ENCODE measurements around a stretch of chr10.

DNA sequence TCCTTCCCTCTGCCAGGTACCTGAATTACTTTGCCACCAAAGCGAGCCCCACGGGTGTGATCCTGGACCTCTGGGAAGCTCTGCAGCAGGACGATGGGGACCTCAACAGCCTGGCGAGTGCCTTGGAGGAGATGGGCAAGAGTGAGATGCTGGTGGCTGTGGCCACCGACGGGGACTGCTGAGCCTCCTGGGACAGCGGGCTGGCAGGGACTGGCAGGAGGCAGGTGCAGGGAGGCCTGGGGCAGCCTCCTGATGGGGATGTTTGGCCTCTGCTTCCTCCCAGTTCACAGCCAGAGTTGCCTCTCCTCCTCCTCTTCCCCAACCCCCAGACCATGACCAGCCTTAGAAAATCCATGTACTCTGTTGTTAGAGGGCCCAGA lies 20.0 kb upstream of the SLC29A3 start:
- RRBS, 2 experiments, result no CpG with 5 or more reads among the region's 7 CpGs

DNA sequence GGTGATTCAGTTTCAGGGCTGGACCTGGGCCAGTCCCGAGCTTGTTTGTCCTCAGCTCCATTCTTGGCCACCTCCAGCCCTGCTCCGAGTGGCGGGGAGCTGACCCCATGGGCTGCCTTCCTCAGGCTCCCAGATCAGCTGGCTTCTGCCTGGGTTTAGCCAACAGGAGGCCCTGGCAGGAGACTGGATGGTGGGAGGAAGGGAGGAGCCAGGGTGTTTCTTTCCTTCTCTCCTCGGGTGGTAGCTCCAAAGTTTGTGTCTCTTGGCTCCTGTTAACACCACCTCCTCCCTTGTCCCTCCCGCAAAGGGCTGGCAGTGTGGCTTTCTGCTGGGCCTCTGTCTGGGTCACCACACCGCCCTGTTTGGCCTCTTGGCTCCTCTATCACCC lies 75.3 kb downstream of the CDH23 start:
- RRBS, 2 experiments, result no CpG with 5 or more reads among the region's 6 CpGs

GRCh38 chr10:71596648-71597398 lies 122.8 kb downstream of the C10orf105 start:
- RRBS, 2 experiments, result 61% methylated on average over 3 of the region's 13 CpGs; no CpG with 5 or more reads in 1 of the 2 experiments

GRCh38 chr10:71621611-71622944 lies 97.5 kb downstream of the C10orf105 start:
- RRBS, 2 experiments, result no CpG with 5 or more reads among the region's 24 CpGs

DNA sequence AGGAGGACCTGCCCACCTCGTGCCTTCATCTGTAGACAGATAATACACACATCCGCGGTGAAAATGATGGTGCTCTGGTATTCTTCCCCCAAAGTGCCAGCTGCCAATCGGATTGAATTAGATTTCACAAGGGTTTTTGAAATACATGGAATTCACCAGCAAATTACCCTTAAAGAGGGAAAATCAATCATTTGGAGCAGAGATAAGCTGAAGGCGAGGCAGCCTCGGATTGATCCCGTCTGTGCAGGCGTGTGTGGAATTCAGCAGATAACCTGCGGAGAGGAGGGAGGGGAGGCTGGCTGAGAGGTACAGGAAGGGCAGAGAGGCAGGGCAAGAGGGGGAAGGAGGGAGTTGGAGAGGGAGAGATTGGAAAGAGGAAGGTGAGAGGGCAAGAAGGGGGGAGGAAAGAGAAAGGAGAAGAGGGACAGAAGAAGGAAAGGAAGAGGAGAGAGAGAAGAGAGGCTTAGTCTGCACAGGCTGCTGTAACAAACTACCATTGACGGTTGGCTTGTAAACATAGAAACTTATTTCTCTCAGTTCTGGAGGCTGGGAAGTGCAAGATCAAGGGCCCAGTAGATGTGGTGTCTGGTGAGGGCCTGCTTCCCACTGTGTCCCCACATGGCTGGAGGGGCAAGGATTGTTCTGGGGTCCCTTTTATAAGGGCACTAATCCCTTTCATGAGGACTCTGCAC lies 84.1 kb downstream of the C10orf105 start:
- RRBS, 2 experiments, result no CpG with 5 or more reads among the region's 10 CpGs

DNA sequence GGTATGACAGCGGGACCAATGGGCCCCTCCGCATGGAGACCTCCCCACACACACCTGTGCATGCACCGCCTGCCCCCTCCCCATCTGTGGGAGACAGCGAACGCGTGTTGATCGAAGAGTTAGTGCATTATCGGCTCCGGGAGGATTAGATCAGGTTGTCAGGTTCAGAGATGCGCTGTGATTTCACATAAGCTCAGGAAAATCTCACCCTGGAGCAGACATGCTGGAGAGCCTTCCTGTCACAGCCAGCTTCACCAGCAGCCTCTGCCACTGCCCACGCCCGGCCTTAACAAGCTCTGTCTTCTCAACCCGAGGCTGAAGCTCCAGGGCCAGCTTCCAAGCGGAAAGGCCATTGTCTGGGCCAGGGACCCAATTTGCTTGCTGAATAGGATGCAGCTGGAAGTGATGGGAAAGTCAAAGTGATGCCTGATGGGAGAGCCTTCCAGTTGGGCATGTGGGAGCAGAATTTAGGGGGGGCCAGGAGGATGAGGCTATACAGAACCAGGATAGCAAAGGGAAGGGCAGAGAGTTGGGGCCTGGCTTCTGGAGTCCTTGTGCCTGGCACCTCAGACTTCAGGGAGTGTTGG lies 36.3 kb downstream of the C10orf105 start:
- RRBS, 2 experiments, result no CpG with 5 or more reads among the region's 14 CpGs

GRCh38 chr10:71709105-71709481 lies 10.5 kb downstream of the C10orf105 start:
- RRBS, 2 experiments, result 34 to 46% methylated on average over 5 of the region's 11 CpGs

DNA sequence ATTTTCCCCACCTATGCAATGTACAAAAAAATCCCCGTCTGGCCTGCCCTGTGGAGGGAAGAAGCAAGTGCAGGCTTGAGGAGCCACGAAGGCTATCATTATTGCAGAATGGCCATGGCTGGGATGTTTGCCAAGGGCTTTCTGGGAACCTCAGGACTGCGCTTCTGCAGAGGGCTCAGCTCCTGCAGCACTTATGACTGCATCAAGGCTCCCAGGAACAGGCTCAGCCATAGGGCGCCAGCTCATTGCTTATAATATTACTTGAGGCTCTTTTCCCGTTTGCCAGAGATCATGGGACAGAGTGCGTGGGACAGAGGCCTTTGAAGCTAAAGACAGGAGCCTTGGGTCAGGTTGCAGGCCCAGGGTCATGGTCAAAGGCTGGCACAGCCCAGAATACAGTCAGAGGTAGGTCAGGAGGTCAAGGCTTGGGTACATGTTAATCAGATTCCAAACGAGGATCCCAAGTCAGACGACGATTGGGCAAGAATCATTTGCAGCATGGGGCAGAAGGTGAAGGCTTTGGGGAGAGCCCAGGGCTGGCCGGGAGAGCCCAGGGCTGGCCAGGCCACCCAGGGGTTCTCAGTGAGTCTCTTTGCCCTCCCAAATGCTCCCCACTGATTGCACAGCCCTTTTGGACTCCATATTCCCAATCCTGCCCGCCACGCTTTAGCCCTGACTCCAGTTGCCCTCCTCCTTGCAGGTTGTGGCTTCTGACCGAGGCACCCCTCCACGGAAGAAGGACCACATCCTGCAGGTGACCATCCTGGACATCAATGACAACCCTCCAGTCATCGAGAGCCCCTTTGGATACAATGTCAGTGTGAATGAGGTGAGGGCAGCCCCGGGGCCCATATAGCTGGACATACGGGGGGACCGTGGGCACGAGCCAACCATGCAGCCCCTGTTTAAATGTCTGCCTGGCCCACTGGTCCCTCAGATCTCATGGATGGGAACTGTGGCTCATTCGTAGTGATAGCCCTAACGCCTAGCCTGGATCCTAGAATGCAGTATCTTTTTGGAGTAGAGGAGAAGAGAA lies 20.9 kb upstream of the C10orf105 start:
- RRBS, 2 experiments, result no CpG with 5 or more reads among the region's 21 CpGs

GRCh38 chr10:71748516-71749516 lies 24.5 kb downstream of the VSIR start:
- RRBS, 2 experiments, result no CpG with 5 or more reads among the region's 21 CpGs

- RRBS, 2 experiments, result 5 to 26% methylated on average over 3 of the region's 12 CpGs
Measured at GRCh38 chr10:71767545-71768271, 5.6 kb downstream of the VSIR start.

- RRBS, 2 experiments, result no CpG with 5 or more reads among the region's 6 CpGs
Measured at GRCh38 chr10:71772847-71773308, 442 bp downstream of the VSIR start.

DNA sequence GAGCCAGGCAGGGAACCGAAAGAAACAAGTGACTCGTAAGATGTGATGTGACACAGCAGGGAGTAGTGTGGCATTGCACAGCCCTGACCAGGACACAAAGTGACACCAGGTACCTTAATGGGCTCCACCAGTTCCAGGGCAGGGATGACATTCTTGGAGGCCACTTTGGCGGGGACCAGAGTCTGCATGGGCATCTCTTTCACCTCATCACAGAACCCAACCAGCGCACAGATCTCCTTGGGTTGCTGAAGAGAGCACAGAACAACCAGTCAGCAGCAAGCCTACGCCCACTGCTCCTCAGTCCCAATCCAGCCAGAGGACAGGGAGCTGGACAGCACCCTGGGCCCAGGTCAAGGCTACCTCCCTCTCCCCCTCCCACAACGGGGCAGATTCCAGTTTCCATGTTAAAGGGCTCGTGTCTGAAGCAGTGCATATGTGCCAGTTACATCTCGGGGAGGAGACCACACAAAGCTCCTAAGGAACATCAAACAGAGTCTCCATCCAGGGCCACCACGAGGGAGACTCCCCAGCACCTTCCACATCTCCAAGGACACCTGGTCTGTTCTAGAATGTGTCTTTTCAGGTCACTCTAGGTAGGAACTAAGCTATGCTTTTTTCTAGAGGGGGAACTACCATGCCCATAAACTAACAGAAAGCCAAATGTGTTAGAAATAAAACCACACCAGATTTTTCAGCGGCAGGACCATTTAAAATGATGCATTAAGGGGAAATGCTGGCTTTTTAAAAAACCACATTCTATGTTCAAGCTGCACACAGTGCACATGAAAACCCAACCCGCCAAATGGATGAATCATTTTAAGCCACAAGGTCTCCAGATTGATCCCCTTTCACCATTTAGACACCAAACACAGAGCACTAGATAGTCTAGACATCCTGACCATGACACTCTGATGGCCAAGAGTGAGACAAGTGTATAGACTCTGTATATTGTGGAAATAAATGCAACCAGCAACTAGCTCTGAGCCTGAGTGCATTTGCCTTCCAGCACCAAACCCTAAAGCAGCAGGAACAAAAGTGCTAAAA lies 29.0 kb downstream of the PSAP start:
- RRBS, 2 experiments, result no CpG with 5 or more reads among the region's 11 CpGs

DNA sequence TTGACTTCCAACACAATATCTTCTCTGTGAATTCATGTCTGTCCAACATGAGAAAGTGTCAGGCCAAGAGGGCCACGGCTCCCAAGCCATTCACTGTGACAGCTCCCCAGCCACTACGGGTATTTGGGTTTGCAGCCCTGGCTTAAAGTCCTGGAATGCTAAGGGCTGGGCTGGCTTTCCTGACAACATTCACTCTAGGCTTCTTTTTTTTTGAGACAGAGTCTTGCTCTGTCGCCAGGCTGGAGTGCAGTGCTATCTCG lies 53.3 kb downstream of the CHST3 start:
- RRBS, 2 experiments, result no CpG with 5 or more reads among the region's 4 CpGs

GRCh38 chr10:72070156-72070614 lies 18.2 kb downstream of the SPOCK2 start:
- RRBS, 2 experiments, result no CpG with 5 or more reads among the region's 4 CpGs

DNA sequence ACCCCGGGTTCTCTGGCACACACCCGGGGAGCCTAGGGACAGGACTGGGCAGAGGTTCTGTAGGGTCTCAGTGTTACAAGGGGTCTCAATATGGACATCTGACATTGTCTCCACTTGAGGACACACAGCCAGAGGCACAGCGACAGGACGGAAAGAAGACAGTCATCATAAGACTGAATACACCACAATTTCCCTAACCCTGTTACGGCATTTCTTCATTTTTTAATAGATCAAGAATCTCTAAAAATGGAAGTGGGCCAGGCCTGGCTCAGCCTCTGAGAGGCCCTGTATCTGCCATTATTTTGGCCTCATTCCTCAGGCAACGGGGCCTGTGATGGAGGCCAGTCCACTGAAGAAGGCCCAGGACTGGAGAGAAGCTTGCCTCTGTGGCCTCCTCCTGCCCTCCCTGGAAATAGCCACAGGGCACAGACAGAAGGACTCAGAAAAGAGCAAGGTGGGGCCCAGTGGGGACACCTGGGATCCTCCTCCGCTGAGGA lies 8.3 kb downstream of the SPOCK2 start:
- RRBS, 2 experiments, result no CpG with 5 or more reads among the region's 7 CpGs

- RRBS, 2 experiments, result no CpG with 5 or more reads among the region's 4 CpGs
Measured at GRCh38 chr10:72095928-72096662, 7.7 kb upstream of the SPOCK2 start.

DNA sequence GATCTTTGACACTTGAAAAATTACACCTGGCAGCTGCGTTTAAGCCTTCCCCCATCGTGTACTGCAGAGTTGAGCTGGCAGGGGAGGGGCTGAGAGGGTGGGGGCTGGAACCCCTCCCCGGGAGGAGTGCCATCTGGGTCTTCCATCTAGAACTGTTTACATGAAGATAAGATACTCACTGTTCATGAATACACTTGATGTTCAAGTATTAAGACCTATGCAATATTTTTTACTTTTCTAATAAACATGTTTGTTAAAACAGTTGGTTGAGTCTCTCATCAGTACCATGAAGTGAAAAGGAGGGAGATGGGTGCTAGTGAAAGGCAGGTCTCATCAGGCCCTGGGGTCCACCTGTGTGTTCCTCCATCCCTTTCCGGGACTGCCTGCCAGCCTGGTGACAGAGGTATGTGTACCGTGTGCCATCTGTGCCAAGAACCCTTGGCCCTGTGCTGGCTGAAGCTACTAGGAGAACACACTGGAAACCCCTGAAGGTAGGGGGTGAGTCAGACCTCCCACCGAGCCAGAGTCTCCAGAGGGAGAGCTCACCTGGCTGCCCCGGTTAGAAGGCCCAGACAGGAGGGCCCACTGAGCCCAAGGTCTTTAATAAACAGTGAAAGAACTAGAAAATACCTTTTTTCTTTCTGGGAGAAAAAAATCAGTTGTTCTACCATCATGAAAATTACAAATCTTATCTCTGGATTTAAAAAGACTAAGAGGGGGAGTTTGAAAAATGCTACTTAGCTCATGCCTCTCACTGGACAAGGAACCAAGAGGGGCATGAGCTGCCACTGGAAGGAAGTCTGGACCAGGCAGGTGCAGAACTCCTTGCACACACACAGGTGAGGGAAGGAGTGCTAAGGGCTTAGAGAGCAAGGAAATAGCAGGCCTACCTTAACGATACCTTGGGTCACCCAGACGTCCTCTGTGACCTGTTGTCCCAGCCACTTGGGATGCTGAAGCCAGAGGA lies 2.3 kb downstream of the DDIT4 start:
- RRBS, 2 experiments, result no CpG with 5 or more reads among the region's 9 CpGs

- RRBS, 2 experiments, result no CpG with 5 or more reads among the region's 2 CpGs
Measured at GRCh38 chr10:72290977-72291328, 17.2 kb downstream of the DDIT4 start.

DNA sequence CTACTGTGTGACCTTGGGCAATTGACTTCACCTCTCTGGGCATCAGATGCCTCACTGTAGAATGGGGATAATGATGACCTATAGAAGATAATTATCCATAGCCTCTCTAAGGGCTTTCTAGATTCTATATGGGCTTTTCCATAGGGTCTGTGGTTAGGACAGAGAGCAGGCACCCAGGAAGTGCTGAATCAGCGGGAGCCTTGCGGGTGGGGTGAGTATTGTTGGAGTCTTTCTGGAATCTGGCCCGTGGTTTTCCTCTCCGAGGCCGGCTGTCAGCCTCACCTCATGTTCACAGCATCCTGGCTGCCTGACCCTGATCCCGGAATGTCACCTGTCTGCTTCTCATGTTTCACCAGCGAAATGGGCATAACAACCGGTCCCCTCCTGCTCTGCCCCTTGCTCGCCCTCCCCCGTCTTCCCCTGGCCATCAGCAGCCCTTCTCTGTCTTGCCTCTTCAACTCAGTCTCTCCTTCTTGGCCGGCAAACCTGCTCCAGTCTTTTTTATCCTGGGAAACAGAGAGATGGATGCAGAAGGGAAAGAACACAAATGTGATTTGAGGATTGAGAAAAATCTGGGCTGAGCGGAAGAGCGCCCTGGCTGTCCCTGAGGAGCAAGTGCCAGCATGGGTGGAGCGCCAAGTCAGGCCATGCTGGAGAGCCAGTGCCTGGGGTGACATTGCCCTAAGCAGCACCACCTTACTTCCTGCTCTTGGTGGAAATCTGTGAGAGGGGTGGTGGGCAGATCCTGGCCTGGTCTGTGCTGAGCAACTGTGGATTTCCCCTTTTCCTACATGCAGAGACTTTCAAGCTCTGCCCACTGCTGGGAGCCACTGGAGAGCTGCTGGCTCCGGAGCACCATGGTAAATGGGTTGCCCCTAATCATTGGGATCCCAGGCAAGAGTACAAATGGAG lies 36.7 kb downstream of the DDIT4 start:
- RRBS, 2 experiments, result 33 to 41% methylated on average over 3 to 5 of the region's 15 CpGs

DNA sequence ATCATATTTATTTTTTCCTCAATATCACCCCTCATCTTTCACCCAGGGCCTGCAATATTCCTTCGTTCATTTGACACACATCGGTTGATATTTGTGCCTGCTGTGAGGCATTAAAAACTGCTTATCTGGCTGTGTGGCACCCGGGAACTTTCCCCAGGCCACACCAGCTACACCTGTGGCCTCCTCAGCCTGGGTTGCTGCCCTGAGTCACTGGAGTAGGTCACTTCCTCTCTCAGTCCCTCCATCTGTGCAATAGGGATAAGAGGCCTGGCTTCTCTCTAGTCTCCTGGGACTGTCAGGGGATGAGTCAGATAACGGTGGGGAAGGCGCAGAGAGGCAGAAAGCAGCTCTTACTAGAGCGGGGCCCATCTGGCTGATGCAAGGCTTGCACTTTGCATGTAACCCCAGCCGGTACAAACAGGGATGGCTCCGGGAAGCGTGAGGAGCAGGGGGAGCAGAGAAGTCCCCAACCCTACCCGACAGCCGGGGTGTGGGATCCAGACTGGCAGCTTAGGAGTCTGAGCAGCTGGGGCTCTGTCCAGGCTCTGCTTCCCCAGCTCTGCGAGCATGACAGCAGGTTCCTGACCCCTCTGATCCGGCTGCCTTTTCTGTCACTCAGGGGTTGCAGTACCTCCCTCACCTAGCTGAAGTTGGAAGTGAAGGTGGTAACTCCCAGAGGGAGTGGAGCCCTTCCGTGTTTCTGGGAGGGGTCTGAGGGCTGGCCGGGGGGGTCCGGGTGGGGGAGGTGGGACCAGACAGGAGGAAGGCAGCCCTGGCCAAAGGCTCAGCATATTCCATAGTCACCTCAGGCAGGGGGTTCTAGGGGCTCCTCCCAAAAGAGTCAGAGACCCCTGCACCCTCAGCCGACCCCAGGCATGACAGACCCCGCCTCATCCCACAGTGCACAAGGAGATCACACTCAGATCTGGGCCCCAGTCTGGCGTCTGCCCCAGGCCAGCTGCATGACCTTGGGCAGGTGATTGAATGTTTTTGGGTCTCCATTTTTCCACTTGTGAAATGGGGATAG lies 33.8 kb downstream of the DNAJB12 start:
- RRBS, 2 experiments, result 3 to 15% methylated on average over 4 to 6 of the region's 19 CpGs

Measured in Panc1 (cell line).